Diencephalon (tissue), 2 donors: Measurements from ENCODE around the genes ATG4D and ILF3.

- RAMPAGE, long total RNA = no peak
These were observed 3.7 kb upstream of the ICAM4 start for GRCh38 chr19:10282792-10283756.

- RAMPAGE, long total RNA = no peak
These were observed 1.2 kb upstream of the ICAM5 start for GRCh38 chr19:10288312-10289239.

GRCh38 chr19:10305433-10305843, 10.4 kb downstream of the FDX2 start:
- RAMPAGE, long total RNA = no peak

GRCh38 chr19:10332237-10332761, 1.0 kb downstream of the RAVER1 start:
- RAMPAGE, long total RNA = no peak

- RAMPAGE, long total RNA = no peak
These were observed 2.4 kb upstream of the RAVER1 start for GRCh38 chr19:10335710-10336179.

DNA sequence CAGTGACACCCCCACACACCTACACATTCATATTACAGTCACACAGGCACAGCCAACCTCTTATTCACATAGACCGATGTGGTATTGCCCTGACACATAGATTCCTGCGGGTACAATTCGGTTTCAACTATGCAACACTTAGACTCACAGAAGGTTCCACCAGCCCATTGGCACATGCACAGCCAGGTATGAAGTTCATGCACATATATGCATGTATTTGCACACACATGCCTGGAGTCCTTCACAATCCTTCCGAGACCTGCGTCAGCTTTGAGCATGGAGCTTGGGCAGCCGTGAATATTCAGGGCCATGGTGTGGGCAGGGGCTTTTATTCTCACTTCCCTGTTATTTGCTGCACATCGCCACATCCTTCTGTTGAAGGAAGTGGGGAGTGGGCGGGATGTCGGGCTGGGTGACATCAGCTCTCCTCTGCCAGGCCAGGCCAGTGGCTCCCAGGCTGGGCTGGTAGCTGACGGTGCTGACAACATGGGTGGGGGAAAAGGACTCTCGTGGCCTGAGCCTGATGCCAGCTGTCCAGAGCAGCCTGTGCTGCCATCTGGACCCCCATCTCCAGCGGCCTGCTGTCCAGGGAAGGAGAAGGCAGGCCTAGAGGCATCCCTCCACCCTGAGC, 5.4 kb upstream of the CDC37 start:
- RAMPAGE, long total RNA = no peak

GRCh38 chr19:10452565-10453426, 32.5 kb downstream of the PDE4A start:
- RAMPAGE, long total RNA = no peak

DNA sequence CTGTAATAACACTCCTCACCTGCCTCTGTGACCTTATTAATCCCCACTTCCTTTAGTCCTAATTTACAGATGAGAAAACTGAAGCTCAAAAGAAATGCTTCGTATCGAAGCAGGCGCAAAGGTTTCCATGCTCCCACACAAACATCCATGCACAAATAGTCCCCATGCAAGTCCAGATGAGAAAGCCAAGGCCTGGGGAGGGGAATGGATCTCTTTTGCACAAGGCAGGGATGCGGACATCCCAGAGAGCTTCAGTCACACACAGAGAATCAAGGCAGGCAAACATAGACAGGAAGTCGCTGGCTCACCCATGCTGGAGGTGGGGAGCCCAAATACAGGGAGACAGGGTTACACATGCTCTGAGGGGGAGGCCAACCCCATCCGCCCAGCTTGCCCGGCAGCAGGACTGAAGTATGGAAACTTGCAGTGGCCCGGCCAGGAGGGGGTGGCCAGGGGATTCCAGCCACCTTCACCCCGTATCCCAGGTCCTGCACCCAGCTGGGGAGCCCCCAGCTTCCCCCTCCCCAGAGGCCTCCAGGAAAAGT, 442 bp downstream of the S1PR5 start:
- RAMPAGE, long total RNA = no peak

DNA sequence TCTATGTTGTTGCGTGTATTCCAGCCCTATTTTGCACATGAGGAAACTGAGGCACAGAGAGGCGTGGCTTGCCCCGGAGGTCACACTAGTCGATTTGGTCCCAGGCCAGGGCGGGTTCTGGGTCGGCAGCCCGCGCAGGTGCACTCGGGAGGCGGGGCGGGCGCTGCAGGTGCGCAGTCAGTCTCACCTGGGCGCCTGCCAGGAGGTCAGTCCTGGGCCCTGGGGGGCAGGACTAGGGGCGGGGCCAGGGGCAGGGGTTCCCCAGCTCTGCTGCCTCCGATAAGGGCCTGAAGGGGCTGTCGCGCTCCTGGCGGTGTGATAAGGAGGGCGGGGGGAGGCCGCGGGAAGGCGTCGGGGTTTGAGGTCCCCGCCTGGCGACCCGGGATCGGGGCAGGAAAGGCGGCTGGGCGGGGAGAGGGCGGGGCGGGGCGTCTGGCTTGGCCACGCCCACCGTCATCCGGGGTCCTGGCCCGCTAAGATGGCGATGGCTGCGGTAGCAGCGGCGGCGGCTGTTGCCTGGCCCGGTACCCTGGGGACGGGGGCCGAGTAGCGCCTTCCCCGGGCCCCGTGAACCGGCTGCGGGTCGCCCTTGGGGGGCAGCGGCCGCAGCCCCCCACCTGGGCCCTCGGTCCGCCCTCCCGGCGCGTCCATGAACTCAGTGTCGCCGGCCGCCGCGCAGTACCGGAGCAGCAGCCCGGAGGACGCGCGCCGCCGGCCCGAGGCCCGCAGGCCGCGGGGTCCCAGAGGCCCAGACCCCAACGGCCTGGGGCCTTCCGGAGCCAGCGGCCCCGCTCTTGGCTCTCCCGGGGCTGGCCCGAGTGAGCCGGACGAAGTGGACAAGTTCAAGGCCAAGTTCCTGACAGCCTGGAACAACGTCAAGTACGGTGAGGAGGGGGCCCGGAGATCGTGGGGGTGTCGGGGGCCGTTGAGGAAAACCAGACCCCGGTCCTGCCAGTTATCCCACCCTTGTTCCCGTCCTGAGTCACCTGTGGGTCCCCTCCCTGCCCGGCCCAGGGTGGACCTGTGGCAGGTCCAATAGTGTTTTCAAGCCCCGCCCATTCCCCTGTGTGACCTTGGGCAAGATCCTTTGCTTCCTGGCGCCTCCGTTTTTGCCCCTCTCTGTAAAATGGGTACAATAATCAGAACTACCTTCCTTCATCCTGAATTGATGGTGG, at the start of gene ATG4D:
Gene ATG4D, plus strand, starts transcription at position 463 of the 1,175 bp plus-strand sequence.
- RAMPAGE, long total RNA = no peak

GRCh38 chr19:10593874-10594702, 7.0 kb upstream of the AP1M2 start:
- RAMPAGE, long total RNA = no peak

GRCh38 chr19:10654210-10654517, at the start of gene ILF3:
Gene ILF3, plus strand, starts transcription at chr19:10654346.
- RAMPAGE, long total RNA = start-site peak on the plus strand at chr19:10654313-10654373, 537 and 894 reads in 2 replicates

GRCh38 chr19:10681566-10682244, 19.5 kb upstream of the QTRT1 start:
- RAMPAGE, long total RNA = no peak

GRCh38 chr19:10683601-10683931, 17.7 kb upstream of the QTRT1 start:
- RAMPAGE, long total RNA = no peak

GRCh38 chr19:10685557-10686290, 15.5 kb upstream of the QTRT1 start:
- RAMPAGE, long total RNA = no peak

DNA sequence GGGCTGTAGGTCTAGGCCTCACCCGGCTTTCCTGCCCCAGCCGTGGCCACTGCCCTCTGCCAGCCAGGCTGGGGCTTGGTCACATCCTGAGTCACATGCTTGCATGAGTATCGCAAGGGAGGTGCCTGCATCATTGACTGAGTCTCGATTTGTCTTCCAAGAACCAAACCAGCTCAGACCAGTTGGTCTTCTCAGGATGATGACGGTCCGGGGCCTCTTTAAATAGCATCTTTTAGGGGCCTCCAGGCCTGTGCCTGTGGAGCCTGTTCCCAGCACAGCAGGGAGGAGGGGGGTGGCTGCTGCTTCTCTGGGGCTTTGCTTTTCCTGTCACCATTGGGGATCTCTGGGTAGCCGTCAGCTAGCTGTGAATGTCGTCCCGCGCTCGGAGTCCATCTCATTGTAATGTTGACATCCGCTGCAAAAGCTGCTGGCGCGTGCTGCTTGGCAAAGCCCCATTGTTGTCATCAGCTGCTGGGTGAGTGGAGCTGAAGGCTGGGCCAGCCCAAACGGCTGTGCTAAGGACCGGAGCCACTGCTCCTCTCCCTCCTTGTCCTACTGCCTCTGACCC, 14.5 kb upstream of the QTRT1 start:
- RAMPAGE, long total RNA = no peak

- RAMPAGE, long total RNA = no peak
These were observed 5.0 kb upstream of the DNM2 start for GRCh38 chr19:10712546-10713515.

DNA sequence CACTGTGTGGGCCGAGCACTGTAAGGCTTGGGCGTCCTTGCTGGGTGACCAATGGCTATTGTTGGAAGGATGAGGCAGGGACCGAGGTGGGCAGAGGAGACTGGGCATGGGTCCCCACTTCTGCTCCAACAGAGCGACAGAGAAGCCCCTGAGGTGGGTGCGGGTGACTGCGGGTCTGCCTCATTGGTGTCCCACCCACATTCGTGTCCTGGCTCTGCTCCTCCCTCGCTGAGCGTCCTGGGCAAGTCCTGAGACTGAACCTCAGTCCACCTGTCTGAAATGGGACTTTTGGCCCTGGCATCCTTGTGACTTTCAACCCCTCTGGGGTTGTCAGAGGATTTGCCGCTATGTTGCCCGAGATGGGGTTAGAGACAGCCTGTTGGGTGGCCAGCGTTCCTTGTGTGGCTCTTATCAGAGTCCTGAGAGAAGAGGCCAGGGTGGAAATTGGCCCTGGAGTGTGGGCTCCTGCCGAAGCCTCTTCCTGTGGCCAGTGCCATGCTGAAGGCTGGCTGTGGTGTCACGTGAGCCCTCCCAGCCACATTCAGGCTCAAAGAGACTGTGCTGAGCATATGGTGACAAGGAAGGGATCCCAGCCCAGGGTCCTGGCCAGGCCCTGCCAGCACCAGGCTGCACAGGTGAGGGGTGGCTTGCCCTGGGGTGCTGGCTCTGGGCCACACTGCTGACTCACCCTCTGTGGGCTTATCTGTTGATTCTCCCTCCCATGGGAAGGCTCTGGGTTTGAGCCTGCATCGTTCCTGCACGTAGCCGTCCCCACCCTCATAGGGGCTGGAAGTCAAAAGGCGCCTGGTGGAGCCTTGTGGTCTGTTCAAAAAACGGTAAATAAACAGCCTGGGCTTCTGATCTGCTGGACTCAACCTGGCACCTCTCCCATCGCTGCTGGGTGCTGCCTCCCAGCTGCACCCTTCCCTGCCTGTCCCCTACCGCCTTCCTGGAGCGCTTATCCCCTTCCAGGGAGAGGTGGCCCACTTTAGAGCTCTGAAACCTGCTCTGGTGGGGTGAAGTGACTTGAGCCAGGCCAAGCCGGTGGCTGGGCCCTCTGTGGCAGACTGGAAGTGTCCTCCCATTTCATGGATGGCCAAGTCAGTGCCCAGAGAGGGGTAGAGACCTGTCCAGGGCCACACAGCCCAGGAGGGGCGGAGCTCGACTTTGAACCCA, 31.0 kb downstream of the DNM2 start:
- RAMPAGE, long total RNA = no peak

- RAMPAGE, long total RNA = no peak
These were observed 42.4 kb downstream of the DNM2 start for GRCh38 chr19:10760264-10760634.

DNA sequence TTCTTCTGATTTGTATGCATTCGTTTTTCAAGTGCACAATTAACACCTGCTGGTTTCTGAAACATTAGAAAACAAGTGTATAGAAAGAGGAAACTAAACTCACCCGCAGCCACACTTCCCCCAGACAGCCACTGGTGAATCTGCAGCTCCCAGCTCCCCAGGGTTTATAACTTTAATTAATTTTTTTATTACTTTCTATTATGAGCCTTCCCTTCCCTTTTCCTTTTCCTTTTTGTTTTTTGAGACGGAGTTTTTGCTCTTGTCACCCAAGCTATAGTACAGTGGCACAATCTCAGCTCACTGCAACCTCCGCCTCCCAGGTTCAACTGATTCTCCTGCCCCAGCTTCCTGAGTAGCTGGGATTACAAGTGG, 58.7 kb downstream of the TMED1 start:
- RAMPAGE, long total RNA = no peak

GRCh38 chr19:10795728-10796781, 40.0 kb downstream of the TMED1 start:
- RAMPAGE, long total RNA = no peak